RPMI7951 (cell line): ENCODE measurements around the genes TAAR8 and TAAR2.

DNA sequence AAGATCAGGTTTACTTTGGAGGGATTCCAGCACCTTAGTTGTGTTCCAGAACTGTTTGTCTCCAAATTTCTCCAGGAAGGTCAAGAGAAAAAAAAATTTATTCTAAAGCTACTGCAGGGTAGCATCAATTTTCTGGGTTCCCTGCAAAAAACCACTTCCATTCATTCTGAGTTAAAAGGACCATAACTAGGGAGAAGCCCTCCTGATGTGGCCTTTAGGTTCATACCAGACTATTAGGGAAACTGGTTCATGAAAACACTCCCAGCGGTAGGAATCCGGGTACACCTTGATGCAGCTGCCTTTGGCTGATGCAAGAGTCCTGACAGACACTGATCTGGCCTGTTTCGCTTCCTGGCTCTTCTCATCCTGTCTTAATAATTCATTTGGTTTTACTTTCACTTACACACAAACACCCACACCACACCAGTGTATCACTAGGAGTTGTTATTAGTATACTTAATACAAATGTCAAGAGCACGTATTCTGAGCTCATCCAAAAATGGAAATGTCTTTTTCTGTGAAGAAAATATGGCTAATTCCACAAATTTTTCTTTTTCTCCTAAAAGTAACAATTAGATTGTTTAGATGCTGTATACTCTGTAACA is 38.3 kb upstream of the ARHGAP18 start:
- RAMPAGE, long total RNA, result no peak

DNA sequence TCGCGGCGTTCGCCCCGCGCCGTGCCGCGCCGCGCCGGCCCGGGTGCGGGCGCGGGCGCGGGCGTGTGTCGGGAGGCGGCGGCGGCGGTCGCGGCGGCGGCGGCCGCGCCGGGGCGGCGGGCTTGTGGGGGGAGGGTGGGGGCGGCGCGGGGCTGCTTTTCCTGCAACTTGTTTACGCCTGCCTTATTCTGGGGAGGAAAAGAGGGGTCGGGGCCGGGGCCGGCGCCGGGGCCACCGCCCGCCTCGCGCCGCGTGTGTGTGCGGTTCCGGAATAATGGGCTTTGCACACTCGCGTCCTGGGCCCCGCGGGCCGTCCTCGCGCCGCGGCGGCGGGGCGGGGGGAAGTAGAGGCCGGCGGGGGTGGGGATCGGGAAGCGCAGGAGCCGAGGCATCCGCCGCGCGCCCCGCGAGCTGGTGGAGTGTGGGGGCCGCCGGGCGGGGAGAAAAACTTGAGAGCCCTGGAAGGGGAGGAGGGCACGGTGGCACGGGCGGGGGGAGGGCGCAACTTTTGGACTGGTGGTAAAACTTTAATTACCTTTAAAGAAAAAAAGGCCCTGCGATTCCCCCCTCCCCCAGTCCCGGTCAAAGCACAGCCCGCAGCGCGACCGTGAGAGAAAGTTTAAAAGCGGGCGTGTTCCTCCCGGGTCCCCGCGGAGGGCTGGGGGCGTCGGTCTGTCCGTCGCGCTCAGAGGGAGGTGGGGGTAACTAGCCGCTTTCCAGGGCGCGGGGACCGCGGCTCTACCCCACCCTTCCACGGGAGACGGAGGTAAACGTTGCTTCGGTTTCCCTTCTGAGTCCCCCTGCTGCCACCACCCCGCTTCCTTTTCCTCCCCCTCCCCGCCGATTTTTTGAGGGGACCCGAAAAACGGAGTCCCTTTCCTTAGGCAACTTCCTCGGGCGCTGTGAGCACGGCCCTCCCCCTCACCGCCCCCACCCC is 1.8 kb downstream of the L3MBTL3 start:
- RAMPAGE, long total RNA, result no peak

DNA sequence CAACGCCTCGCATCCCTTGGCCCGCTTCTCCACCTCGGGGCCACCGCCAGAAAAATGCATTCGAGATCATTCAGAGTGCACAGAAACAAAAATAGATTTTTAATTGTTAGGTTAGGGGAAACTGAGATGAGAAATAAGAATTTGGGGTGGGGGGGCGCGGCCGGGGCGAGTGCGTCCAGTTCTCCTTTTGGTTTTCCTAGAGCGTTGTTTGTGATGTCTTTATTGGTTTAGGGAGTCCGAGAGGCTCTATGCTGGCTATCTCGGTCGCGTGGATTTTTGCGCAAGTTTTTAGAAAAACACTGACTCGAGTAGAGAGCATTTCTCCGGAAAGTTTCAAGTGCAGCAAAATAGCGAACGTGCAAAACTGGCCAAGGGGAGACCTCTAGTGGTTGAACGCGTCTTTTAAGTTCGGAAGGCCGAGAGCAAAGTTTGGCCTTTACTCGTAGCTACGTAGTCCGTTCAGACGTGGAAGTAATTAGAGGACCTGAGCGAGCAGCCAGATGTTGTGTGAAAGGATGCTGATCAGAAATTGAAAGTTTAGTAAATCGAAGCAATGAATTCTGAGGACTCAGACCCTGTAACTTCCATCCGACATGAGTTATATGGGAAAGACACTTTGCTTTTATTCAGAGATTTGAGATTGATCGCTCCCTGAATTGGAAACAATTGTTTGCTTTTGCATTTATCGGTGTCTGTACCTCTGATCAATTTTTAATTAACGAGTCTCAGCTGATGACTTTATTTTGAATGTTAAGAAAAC is 2.6 kb downstream of the L3MBTL3 start:
- RAMPAGE, long total RNA, result no peak

- RAMPAGE, long total RNA, result no peak
Measured at GRCh38 chr6:130507425-130508000, 141.7 kb downstream of the TMEM200A start.

GRCh38 chr6:130993420-130993977 is 69.5 kb downstream of the EPB41L2 start:
- RAMPAGE, long total RNA, result no peak

GRCh38 chr6:131023892-131024303 is 39.1 kb downstream of the EPB41L2 start:
- RAMPAGE, long total RNA, result no peak

- RAMPAGE, long total RNA, result no peak
Measured at GRCh38 chr6:131024689-131025414, 38.2 kb downstream of the EPB41L2 start.

DNA sequence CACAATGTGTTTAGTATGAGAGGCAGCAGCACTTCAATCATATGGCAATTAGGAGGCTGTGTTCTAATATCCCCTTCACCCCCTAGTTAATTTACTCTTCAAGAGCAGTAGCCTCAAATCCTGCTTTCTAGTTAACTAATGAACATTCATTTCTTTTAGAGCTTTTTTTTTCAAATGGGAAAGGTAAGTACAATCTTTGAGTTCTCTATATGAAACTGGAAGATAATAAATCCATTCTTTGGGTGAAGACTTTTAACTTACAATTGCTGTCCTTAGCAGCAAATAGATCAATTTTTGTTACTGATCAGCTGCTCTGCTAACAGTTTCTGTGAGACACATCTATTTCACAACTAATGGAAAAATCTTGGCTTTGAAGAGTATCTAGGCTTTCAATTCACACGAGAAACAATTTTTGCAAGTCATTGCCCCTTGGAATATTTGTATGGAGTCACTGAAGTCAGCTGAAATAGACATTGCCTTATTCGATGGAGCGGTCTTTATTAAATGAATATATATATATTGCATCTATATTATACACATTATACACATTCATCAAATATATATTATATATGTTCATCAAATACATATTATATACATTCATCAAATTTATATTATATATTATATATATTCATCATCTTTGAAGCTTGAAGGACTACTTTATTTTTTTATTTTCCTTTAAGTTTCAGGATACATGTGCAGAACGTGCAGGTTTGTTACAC is 20.4 kb upstream of the ARG1 start:
- RAMPAGE, long total RNA, result no peak

- RAMPAGE, long total RNA, result no peak
Measured at GRCh38 chr6:131580224-131580517, 7.1 kb downstream of the ARG1 start.

DNA sequence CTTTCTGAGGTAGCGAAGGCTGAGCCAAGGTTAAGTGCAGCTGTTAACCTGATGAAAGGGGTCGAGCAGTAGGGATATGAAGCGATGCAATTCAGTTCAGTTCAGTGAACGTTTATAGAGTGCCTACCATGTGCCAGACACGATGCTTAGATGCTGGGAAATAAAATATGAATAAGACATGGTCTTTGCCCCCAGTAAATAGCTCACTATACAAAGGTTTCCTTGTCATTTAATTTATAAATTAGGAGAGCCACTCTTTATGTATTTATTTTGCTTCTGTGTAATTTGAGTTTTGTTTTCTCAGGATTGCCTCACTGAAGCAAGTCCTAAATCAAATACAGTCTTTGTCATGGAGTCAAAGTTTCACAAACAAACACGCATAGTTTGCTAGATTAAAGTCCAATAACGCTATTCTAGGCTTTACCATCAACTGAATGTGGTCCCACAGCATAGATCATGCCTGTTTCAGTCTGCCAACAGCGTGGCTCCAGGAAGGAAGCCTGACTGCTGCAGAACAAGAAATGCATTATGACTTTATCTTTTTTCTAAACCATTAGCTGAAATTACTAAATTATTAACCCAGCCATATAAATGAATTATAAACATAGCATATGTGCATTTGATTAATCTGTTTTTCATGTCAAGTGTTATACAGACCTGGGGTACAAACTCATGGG is 29.7 kb upstream of the CCN2 start:
- RAMPAGE, long total RNA, result no peak

DNA sequence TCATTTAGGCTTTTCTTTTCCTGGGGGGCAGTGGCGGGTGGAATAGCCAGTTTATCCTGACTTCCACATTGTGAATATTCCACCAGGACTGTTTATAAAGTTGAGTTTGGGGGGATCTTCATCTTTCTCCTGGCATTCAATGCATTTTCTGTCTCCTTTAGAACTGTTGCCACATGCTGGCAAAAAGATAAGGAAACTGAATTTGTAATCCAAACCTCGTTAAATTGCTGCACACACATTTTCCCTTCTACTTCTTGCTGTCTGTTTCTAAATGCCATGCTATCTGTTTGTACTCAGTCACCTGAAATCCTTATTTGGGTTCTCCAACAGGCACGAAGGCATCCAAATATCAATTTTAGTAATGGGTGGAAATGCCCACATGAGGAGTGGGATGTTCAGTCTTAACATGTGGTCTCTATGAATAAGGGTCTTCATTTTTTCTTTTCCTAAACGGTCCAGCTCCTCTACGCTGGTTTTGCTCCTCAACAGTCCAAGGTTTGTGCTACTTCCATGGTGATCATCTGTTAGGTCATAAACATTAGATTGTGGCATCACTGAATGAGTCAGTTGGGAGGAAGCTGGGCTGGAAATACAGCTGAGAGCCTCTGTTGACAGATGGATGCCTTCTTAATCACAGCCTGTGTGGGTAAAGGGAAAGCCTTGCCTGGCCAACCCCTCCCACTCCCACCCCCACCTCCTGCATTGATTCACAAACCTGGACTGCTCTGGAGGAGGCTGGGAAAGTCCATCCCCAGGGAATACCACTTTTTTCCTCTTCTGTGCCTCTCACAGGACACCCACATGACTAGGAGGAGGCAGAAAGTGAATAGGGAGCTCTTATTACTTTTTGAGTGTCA is 180.4 kb upstream of the CCN2 start:
- RAMPAGE, long total RNA, result no peak

- RAMPAGE, long total RNA, result no peak
Measured at GRCh38 chr6:132334112-132334687, 67.1 kb downstream of the MOXD1 start.

DNA sequence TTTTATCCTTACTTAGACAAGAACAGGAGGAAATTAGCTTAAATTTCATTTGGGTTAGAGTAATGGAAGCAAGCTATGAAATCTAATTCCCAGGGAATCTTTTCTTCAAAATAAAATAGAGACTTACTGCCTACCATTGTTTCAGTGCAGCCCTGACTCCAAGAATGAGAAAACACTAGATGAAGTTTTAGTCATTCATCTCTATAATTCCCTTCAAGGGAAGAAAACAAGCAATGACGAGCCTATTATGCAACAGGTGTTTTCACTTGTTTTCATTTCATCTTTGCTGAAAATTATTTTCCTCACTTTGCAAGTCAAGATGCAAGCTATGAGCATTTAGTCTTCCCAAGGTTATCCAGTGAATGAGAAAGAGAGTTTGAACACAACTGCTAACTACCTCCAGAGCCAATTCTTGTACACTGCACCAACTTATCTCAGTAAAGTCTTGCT is 37.1 kb downstream of the MOXD1 start:
- RAMPAGE, long total RNA, result no peak

DNA sequence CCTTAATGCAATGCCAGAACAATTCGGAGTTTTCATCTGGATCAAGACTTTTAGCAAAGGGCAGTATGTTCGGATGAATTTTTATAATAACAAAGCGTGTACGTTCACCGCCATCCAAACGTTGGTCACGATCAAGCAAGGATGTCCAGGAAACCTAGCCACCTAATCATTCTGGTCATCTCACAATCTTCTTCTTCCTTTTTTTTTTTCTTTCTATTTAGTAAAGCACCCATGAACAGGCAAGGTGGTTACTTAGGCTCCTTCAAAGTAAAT is 1.1 kb downstream of the MOXD1 start:
- RAMPAGE, long total RNA, result no peak

GRCh38 chr6:132552294-132552843 is at the start of gene TAAR8:
TAAR8 (plus strand) TSS chr6:132552672.
- RAMPAGE, long total RNA, result no peak

- RAMPAGE, long total RNA, result no peak
Measured at GRCh38 chr6:132598623-132598934, 9.0 kb upstream of the TAAR5 start.

DNA sequence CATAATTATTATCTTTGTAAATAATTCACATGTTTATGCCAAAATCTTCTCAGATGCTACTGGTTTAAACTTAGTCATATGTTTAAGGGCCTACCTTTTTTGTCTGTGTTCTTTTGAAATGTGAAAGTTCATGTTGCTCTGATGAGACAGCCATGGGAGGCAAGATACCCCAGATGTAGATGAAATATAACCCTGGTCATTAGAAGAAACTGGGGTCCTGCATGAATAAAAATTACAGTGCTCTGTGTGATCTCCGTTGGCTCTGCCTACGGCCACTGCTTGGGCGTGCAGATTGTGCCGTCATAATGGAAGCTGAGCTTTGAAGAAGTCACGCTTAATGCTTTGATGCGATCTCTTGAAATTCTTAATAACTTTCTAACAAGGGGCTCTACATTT is at the start of gene TAAR2:
TSS of gene TAAR2 (minus strand) at position 154 of the 396 bp plus-strand sequence.
- RAMPAGE, long total RNA, result no peak

DNA sequence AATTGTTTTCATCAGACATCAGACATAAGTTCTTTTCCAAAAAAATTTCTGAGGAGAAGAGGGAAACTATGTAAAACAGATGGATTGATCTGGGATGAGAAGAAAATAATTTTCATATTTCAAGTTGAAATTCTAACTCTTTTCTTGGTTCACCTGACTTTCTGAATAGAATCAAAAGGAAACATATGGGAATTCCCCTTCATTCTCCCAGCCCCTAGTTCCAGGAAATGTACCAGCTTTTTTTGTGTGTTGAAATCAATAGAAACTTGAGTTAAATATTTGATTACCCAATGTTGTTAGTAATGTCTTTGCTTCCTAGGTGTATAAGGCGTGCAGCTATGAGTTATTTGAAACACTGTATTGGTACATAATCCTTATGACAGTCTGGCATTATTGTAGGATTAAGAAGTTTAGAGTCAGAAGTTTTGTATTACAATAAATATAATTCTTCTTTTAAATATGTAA is 21.5 kb downstream of the VNN2 start:
- RAMPAGE, long total RNA, result no peak

DNA sequence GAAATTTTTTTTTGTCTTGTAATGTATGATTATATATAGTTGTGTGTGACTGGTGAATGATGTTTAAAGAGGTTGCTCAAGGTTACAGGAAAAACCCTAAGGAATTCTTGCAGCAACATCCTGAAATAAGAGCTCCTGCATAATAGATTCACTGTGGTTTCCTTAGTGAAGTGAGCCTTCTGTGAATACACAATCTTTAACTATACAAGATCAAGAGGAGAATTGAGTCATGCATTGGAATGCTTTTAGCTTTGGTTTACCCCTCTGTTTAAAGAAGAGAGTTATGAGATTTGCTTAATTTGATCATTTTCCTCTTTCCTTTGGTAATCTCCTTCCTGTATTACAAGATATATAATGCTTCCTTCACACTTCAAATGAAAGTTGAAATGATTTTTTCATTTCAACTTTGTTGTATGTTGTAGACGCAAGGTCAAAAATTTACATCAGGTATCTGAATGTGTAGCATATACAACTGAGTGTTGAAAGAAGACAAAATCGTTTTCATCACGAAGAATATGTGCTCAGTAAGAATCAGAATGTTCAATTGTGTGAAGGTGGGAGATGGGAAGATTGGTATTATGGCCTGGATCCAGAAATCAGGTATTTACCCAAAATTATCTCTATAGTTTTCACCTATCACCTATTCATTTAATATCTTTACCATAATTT is 141.4 kb upstream of the EYA4 start:
- RAMPAGE, long total RNA, result no peak

DNA sequence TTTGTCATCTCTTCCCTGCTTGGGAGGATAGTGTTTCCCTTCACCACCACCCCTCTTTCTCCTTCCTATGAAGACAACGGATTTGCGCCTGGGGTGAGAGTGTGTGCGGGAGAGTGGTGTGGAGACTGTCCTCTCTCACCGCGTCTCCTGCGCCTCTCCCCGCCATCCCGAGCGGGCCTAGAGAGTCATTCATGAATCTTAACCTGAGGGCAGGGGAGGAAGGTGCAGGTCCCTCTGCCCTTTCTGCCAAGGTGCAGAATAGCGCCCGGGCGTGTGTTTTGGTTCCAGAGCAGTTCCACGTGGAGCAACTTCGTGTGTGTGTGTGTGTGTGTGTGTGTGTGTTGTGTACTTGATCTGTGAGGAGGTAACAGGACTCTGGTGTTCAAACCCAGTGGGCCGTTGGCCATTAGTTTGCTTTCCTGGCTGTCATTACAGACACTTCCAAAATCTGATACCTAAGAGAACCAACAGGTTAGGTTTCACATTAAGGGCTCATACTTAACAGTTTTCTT is 1.7 kb downstream of the EYA4 start:
- RAMPAGE, long total RNA, result no peak